Endodermal cell (in vitro differentiated cells): Measurements from ENCODE around the genes SEPTIN12, ROGDI, CARHSP1 and USP7.

- PRO-cap: bidirectional peak, plus-strand start at chr16:4616028, minus-strand start at chr16:4616035; bidirectional peak, plus-strand start at chr16:4616589, minus-strand start at chr16:4616147
Observed at GRCh38 chr16:4615764-4616402, 1.2 kb upstream of the UBALD1 start.

- PRO-cap: no peak
Observed at GRCh38 chr16:4639718-4640412, 15.2 kb downstream of the MGRN1 start.

GRCh38 chr16:4692550-4693270 lies 652 bp upstream of the NUDT16L1 start:
- PRO-cap: no peak

GRCh38 chr16:4694066-4694740 lies 841 bp downstream of the NUDT16L1 start:
- PRO-cap: bidirectional peak, plus-strand start at chr16:4694101, minus-strand start at chr16:4694177

DNA sequence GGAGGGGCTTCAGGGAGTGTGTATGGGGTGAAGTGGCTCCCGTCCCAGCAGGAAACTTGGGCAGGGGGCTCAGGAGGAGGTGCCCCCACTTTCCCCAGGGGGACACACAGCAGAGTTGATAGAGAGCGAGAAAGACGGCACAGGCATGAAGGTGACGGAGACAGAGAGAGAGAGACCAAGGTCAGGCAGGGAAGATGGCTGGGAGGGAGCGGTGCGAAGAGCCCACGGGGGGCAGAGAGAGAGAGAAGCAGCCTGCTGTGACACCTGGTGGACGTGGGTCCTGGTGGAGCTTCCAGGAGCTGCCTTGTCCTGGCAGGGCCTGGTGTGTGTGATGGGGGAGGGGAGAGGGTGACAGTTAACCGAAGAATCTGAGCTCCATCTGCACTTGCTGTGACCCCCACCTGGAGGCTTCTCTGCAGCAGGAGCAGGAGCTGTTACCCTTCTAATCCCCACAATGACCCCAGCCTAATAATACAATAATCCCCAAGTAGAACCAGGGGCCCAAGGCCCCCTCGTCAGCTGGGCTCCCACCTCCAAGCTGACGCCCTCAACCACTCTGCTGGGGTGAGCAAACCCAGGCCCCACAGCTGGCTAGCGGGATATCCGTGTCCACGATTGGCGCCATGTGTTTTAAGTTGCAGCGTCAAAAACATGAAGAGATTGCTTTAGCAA lies at the start of gene SEPTIN12:
Gene SEPTIN12, minus strand, starts transcription at position 330 of the 672 bp plus-strand sequence.
- PRO-cap: no peak

DNA sequence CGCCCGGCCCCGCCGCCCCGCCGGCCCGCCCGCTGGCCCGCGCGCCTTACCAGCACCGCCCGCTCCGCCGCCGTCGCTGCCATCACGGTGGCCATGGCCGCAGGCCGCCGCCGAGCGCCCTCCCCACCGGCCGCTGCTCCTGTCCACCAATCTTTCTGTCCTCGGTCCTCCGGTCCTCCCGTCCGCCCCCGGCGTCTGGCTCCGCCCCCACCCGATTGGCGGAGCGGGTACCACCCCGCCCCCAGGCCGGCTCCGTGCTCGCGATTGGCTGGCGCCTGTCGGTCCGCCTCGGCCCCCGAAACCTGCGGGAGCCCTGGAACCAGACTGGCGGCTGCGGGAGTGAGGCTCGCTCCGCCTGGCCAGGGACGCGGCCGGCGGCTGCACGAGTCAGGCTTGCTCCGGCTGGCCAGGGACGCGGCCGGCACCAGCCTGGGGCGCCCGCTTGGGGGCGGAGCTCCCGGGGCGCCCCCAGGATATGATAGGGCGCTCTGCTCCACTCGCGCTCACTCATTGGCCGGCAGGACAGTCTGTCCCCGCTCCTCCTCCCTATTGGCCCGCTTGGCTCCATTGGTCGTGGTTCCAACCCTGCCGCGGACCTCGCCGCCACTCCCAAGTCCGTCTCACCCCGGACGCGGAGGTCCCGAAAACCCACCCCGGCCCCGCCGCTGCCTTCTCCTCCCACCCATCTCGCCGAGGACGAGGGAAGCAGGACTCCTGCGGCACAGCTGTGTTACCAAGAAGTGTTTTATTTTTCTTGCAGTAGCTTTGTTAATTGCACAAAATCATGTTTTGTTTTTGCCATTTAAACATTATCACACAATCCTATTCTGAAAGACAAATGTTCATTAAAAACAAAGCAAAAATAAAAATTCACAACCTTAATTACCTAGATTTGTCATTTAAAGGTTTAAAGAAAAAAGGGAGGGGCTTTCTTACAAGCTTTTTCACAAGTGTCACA lies at the start of gene ROGDI:
Gene ROGDI, minus strand, starts transcription at position 157 of the 958 bp plus-strand sequence.
- PRO-cap: bidirectional peak, plus-strand start at position 322 of the sequence, minus-strand start at position 155 of the sequence

GRCh38 chr16:4847575-4848622 lies 618 bp downstream of the UBN1 start:
- PRO-cap: bidirectional peak, plus-strand start at chr16:4847719, minus-strand start at chr16:4847758; bidirectional peak, plus-strand start at chr16:4848207, minus-strand start at chr16:4847861

- PRO-cap: no peak
Observed at GRCh38 chr16:4935028-4935983, 1.6 kb downstream of the PPL start.

DNA sequence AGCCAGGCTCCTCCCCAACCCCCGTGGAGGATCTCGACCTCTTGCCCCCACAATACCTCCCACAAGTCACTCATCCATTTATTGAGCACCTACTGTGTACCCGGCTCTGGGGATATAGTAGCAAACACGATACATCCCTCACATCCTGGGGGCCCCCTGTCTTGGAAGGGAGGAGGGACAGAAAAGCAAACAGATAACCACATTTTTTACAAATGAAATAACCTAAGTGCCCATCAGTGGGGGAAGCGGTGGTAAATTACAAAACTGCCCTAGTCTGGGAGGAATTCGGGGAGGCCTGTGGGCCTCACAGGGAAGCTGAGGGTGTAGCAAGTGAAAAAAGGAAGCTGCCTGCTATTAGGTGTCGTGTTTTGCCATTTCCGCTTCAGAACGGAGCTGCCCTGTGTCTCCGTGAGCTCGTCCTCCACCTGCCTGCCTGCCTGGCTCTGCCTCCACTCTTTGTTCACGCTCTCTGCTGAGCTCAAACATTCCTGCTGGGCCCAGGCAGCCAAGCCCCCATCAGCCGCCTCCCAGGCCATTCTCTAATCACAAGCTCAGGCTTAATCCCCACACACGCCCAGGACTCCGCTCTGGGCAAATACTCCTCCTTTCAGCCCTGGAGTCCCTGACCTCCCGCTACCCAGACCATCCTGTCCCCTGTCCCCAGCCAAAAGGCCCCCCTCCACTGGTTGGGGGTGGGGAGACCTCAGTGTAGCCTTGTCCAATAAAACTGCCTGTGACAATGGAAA lies 10.3 kb upstream of the SEC14L5 start:
- PRO-cap: bidirectional peak, plus-strand start at position 385 of the sequence, minus-strand start at position 370 of the sequence; bidirectional peak, plus-strand start at position 542 of the sequence, minus-strand start at position 458 of the sequence

DNA sequence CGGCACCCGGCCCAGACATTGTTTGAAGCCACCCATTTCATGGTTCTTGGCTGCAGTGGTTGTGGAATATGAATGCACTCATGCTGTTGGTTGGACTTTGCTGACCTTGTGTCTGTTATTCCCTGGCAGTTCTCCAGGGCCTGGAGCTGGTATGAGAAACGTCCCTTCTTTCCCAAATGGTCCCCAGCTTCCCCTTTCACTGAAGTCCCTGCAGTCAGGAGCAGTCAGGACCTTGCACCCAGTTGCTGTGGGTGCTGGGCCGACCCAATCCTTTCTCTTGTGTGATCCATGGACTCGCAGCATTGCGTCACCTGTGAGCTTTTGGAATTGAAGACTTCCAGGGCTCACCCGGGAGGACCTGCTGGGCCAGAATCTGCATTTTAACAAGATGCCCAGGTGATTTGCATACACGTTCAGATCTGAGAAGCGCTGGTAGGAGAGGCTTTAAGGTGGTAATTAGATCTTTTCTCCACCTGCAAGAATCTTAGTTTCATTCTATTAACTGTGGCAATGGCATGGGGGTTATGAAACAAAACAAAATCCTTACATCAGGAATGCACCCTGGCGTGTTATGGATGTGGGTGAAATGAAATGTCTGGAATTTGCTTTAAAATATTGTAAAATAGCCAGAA lies 37.3 kb upstream of the EEF2KMT start:
- PRO-cap: unidirectional peak, minus-strand start at position 148 of the sequence

DNA sequence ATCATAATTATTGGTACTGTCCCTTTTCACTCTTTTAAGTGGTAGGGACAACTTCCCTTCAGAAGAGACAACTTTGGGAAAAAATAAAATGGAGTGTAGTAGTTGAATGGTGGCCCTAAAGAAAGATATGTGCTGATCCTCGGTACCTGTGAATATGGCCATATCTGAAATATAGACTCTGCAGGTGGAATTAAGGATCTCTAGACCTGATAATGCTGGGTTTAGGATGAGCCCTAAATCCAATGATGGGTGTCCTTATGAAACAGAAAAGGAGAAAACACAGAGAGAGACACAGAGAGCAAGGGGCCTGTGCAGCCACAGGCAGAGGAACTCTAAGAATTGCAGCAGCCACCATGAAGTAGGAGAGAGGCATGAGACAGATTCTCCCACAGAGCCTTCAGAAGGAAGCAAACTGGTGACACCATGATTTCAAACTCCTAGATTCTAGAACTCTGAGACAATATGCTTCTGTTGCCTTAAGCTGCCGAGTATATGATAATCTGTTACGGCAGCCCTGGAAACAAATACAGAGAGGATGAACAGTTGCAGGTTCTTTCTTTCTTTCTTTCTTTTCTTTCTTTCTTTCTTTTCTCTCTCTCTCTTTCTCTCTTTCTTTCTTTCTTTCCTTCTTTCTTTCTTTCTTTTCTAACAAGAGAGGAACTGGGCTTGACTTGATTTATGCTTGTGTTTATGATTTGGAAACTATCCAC lies 500.6 kb downstream of the TMEM114 start:
- PRO-cap: no peak

GRCh38 chr16:8651475-8651943 lies 22.9 kb upstream of the ABAT start:
- PRO-cap: no peak

- PRO-cap: no peak
Observed at GRCh38 chr16:8739692-8740565, 57.5 kb downstream of the TMEM186 start.

GRCh38 chr16:8781745-8782422 lies 15.6 kb downstream of the TMEM186 start:
- PRO-cap: no peak

DNA sequence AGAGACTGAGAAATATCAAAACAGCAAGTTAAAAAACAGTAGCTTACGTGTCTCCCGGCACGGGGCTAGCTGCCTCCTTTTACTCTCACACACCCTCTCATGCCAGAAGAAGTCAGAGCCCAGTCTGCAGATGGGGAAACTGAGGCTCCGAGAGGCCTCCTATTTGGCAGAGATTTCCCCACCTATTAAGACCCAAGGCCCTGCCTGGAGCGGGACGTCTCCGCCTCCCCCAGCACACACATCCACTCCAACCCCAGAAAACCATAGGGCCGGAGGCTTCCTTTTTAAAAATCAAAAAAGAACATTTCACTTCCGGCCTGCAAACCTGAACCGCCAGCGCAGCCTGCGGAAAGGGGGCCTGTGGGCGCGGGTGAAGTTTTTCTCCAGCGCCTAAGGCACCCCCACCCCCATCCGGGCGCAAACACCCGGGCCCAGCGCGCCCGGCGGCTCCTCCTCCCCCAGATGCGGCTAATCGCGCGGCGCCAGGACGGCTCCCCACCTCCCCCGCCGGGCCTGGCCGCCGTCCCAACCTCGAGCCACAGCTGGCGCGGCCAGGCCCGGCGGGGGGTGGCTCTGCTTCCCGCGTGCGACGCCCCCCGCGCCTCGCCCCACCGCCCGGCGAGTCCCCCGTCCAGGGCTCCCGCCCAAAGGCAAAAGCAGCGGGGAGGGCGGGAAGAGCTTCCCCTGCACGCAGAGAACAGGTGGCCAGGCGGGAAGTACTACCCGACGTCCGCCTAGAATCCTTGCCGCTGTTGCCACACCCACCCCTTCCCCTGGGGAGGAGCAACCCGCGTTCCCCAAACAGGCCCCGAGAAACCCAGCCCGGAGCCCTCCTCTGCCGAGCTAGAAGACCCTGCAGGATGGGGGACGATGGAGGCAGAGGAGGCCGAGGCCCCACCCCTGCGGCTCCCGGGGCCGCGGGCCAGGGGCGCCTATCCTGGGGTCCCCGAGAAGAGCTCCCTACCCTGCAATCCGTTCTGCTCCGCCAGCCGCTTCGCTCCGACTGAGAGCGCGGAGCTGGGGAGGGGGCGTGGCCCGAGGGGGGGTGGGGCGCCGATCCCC lies at the start of gene CARHSP1:
Gene CARHSP1, minus strand, starts transcription at position 1,005 of the 1,062 bp plus-strand sequence.
- PRO-cap: bidirectional peak, plus-strand start at position 461 of the sequence, minus-strand start at position 464 of the sequence; bidirectional peak, plus-strand start outside the sequence, minus-strand start at position 1,005 of the sequence

DNA sequence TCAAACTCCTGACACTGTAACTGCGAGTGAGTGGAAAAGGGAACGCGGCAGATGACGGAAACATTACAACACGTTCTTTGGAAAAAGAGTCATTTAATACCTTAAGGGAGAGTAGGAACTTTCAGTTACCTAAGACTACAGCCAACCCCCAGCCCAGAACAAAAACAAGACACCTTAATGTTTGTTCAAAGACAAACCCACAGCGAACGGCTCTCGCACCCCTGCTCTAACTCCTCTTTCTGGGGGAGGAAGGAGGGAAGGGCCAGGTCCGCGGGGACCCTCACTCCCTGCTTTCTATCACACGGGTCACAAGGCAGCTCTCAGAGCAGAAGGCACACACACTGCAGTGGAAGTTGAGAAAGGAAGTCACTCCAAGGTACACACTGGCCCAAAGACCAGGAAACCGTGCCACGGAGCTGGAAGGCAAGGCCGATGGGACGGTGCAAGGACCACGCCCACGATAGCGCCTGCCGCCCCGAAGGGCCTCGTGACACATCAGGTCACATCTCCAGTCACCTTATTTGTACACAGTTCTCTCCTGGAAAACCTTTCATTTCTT lies 9.9 kb downstream of the LITAFD start:
- PRO-cap: no peak

GRCh38 chr16:8938898-8939496 lies 24.7 kb downstream of the USP7 start:
- PRO-cap: no peak

GRCh38 chr16:8951295-8951891 lies 12.3 kb downstream of the USP7 start:
- PRO-cap: no peak

GRCh38 chr16:8963099-8964175 lies at the start of gene USP7:
Gene USP7, minus strand, starts transcription at chr16:8963906.
- PRO-cap: bidirectional peak, plus-strand start at chr16:8963501, minus-strand start at chr16:8963257; bidirectional peak, plus-strand start at chr16:8963907, minus-strand start at chr16:8963903

DNA sequence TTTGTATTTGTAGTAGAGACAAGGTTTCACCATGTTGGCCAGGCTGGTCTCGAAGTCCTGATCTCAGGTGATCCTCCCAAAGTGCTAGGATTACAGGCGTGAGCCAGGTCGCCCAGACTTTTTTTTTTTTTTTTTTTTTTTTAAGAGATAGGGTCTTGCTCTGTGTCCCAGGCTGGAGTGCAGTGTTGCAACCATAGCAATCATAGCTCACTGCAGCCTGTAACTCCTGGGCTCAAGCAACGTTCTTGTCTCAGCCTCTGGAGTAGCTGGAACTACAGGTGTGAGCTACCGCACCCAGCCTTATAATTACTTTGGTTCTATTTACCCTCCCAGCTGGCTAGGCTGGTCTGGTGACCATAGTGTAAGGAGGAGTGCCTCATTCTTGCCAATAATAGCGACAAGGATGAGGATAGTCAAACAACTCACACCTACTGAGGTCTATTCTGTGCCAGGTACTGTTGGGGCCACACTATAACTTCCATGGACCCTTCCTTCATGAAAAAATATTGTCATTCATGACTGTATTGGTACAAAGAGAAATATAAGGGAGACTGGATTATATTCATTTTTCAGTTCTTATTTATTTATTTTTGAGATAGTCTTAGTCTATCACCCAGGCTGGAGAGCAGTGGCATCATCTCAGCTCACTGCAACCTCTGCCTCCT lies 39.7 kb upstream of the USP7 start:
- PRO-cap: no peak